Measurements from ENCODE around the genes HABP4 and CDC14B.

- PRO-cap: no peak
Measured at GRCh38 chr9:95147700-95148129, 169.8 kb downstream of the FANCC start.

- PRO-cap: no peak
Measured at GRCh38 chr9:95433430-95433744, 75.7 kb downstream of the PTCH1 start.

- PRO-cap: no peak
Measured at GRCh38 chr9:95478302-95478721, 30.8 kb downstream of the PTCH1 start.

GRCh38 chr9:95507066-95507804 is 1.8 kb downstream of the PTCH1 start:
- PRO-cap: unidirectional peak, minus-strand start at chr9:95507403

DNA sequence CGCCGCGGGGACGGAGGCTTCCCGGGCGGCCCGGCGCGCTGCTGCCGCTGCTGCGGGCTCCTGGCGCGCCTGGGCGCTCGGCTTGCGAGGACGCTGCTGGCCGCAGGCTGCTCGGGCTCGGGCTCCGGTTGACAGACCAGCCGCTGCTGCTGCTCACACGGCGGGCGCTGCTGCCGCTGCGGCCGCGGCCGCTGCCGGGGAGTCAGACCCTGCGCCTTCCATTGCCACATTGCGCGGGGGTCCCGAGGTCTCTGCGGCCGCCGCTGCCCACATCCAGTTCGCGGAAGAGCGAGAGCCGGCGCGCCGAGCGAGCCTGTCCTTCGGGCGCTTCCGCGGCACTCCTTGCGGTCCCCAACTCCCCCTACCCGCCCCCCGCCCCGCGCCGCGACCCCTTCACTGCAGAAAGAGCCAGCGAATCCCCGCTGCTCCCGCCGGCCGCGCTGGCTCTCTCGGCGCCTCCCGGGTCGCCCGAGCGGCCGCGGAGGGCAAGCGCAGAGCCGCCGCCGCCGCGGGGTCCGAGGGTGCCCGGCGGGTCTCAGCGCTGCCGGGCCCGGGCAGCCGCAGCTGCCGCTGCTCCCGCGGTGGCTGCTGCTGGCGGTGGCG is 583 bp downstream of the PTCH1 start:
- PRO-cap: no peak

- PRO-cap: no peak
Measured at GRCh38 chr9:95570203-95570755, 61.2 kb upstream of the PTCH1 start.

GRCh38 chr9:95666744-95667293 is 157.8 kb upstream of the PTCH1 start:
- PRO-cap: no peak

DNA sequence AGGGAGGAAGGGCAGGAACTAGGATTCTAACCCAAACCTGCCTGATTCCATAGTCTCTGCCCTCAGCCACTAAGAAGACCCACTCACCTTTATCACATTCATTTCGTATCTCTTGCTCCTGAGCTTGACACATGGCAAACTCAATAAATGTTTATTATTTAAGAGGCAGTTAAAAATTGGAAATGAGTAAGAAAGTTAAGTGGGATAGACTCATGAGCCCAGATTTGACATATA is 166.5 kb upstream of the ERCC6L2 start:
- PRO-cap: no peak

- PRO-cap: no peak
Measured at GRCh38 chr9:96009162-96009704, 133.7 kb downstream of the ERCC6L2 start.

DNA sequence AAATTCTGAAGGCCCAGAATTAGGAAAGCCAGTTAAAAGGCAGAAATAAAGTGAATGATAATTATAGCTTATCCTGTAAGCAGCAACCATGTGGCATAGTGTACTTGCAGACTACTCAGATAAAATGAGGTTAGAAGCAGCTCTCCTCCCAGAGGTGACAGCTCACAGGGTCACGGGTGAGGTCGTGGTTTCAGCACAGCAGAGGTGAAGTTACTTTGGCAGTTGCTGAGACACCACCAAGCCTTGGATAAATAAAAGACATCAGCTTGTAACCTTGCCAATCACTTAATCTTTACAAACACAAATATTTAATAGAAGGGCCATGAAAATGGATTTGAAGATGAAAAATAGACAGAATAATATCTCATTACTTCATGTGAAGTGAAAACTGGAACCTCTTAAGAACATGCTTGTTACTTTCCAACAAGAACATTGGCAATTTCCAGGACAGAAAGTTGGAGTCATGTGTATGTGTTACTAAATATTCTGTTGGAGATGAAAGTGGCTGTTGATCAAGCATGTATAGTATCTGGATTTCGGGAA is 134.3 kb downstream of the ERCC6L2 start:
- PRO-cap: no peak

GRCh38 chr9:96116619-96117178 is 185.3 kb downstream of the HSD17B3 start:
- PRO-cap: no peak

- PRO-cap: bidirectional peak, plus-strand start at chr9:96450169, minus-strand start at chr9:96449956; bidirectional peak, plus-strand start at chr9:96450440, minus-strand start at chr9:96450369
Measured at GRCh38 chr9:96450024-96451114, at the start of gene HABP4. Gene HABP4, plus strand, starts transcription at chr9:96450169.

- PRO-cap: no peak
Measured at GRCh38 chr9:96501121-96501816, 51.3 kb downstream of the HABP4 start.

GRCh38 chr9:96619030-96620285 is at the start of gene CDC14B:
Gene CDC14B, minus strand, starts transcription at chr9:96619843.
- PRO-cap: bidirectional peak, plus-strand start at chr9:96619601, minus-strand start at chr9:96619538; bidirectional peak, plus-strand start at chr9:96620032, minus-strand start at chr9:96619822

DNA sequence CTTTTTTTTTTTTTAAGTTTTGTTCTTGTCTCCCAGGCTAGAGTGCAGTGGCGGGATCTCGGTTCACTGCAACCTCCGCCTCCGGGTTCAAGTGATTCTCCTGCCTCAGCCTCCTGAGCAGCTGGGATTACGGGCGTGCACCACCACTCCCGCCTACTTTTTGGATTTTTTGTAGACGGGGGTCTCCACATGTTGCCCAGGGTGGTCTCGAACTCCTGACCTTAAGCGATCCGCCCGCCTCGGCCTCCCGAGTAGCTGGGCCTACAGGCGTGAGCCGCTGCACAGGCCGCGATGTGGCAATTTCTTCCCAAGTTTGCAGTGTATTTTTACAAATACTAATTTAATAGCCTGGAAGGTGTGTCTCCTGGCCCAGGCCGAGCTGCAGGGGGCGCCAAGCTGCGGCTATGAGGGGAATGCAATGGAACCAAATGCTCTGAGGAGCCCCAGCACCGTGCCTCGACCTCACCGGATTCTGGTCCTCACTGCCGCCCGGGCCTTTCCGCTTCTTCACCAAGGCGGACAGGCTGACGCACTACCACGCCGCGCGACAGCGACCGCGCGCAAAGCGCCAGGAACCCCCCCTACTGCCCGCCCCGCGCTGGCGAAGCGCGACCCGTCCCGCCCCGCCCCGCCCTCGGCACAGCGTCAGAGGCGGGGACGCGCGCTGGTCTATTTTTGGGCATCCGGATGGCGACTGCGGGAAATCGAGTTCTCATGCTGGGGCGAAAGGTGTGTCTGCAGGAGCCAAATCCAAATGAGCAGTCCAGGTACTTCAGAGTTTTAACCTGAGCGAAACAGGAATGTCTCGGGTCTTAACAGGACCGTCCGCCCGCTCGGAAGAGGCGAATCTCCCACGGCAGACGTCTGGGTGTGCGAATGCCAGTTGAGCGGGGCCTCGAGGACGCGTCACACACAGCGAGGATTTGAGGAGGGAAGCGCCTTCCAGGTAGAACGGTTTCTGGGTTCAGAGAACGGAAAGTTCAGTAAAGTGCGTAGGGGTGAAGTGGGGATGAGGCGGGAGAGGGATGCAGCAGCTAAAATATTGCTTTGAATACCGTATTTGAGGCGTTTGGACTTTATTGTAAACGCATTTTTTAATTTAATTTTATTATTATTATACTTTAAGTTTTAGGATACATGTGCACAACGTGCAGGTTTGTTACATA is 31.6 kb upstream of the PRXL2C start:
- PRO-cap: bidirectional peak, plus-strand start at position 882 of the sequence, minus-strand start at position 509 of the sequence

DNA sequence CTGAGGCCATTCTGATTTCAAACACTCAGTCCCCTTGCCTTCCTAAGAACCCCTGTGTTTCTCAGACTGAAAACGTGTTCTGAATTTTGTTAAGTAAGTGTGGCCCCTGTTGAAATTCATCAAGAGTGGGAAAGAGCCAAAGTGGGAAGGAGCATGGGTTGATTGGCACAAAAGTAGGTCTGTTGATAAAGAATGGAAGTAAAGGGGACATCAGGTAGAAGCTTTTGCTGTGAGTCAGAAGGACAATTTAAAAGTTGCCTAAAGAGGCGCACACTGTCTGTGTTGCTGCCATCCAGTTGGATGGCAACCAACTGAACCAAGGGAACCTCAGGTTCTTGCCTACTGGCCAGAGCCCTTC is 219 bp upstream of the NUTM2G start:
- PRO-cap: no peak

GRCh38 chr9:97221039-97222085 is 86.1 kb upstream of the CCDC180 start:
- PRO-cap: no peak

GRCh38 chr9:97329892-97330279 is 22.4 kb downstream of the CCDC180 start:
- PRO-cap: no peak

DNA sequence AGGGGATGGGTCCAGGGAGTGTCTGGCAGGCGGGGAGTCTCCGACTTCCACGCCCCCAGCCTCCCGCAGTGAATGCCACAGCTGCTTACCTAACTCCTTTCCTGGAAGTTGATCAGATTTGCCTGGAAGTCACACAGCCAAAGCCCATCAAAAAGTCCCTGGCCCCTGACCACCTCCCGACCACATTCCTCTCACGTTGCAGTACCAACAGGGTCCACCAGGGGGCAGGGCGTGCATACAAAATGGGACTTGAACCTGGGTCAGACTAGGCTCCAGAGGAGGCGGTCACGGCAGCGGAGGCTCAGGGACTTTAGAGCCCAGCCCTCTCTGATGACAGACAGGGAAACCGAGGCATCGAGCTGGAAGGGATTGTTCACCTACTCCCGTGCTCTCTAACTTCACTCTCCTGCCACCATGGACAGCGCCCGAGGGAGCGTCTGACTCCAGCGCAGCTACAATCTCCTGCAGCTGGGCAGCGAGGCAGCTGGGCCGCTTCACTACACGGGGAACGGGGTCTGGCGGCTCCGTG is 24.9 kb upstream of the TDRD7 start:
- PRO-cap: no peak

DNA sequence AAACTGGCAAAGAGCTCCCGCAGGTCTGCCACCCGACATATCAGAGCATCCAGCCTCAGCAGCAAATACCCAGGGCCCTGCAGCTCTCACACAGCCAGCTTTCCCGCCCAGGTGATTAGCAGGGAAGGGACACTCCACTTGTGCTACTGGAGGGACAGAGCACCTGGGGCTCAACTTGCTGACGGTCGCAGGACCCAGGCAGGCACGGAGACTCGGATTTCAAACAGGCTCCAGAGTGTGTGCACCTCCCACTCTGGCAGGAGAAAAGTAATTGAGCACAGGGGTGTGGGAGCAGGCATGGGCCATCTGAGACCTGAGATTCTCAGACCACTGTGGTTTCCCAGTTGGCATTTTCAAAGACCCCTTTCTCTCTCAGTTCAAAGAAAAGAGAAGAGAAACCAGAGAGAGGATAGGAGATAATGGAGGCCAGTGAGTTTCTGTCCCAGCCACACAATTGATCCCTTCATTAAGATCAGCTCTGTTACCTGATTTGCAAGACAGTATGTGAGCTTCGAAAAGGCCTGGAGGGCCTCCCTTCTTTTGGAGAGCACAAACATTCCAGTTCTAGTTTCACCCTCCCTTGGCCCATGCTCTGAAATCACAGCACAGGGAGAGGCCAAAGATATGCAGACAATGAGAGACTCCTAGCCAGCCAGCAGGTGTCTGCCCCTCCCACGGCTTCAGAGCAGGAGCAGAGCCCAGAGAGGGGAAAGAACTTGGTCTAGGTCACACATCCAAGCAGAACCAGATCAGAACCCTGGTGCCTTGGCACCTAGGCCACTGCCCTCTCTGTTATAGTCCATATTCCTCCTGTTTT is 26.8 kb downstream of the TMOD1 start:
- PRO-cap: unidirectional peak, plus-strand start at position 701 of the sequence

Measured in sternocleidomastoid (tissue), 1 donor.